Measurements from ENCODE around the genes GZF1 and CSTL1.

GRCh38 chr20:23132364-23133593, 46.7 kb upstream of the CD93 start:
- RRBS = 44% methylated on average over 1 of the region's 18 CpGs

DNA sequence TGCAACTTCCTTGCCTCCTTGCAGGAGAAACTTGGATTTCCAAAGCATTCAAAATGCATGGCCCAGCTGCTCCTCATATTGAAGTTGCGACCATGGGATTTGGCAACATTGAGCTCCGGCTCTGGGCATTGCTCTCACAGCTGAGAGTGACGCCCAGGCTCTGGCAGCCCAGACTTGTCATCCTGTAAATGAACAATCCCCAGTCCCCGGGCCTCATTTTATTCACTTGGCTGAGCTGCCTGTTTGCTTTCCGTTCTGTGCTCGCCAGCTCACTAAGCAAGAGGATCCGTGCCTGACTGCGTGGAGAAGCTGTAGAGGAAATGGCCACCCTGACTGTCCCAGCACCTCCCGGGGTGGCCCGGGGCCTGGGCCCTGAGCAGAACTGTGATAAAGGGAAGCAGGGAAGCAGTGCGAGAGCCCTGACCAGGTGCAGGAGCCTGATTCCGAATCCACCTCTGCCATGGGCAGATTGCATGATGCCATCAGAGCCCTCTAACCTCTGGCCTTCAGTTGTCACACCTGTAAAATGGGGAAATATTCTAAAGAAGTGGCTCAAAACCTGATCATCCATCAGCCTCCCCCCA, 119.6 kb upstream of the CD93 start:
- RRBS = 50% methylated on average over 1 of the region's 12 CpGs

DNA sequence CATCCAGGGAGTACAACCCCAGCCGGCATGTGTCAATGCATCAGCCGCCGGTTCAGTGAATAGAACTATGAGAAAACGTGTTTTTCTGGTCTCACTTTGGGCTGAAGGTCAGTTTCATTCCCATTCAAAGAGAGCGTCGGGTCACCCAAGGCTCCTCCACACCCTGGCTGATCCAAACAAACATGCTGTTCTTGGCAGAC, 35.5 kb upstream of the NXT1 start:
- RRBS = no CpG with 5 or more reads among the region's 6 CpGs

DNA sequence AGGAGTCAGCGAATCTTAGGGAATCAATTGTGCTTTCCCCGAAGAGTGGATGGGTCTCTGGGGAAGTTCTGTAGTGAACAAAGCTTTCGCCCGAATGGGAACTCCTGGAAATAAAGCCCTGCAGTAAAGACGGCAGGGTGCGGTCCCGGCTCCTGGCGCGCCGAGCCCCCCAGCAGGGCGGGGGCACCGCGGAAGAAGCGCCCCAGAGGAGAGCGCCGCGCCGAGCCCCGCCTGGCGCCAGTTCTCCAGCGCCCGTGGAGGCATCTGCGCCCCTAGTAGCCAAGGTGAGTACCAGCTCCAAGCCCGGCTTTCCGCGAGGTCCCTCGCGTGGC, 637 bp upstream of the GZF1 start:
- RRBS = no CpG with 5 or more reads among the region's 28 CpGs

- RRBS = under 1% methylated on average over 39 of the region's 106 CpGs
Measured at GRCh38 chr20:23361711-23362516, at the start of gene GZF1. GZF1 (plus strand) TSS chr20:23362182.

DNA sequence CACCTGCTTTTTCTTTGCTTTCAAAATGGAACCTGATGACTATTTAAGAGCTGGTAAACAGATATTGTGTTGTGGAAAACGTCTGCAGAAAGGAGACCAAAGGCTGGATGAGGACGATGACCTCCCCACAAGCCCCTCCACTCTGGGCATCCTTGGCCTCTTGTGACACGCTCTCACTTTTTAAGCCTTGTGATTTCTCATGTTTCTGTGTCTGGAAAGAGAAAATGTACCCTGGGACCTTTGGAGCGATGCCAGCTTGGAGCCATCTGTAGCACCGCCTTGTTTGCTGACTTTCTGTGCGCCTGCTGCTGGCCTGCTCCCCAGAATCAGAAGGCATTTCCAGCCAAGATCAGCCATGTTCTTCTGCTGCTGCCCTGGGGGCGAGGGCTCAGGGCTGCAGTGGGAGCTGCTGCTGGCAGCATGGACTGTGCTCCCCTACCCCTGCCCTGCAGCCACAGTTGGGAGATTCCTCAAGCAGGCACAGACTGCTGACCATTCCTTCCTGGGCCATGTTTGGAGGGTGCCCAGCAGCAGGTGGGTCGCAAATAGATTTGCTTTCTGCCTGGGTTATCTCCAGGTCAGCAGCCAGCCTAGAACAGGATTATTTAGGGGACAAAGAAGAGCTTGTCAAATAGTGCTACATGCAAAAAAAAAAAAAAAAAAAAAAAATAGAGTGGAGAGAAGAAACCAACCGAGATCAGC, 3.4 kb upstream of the CSTL1 start:
- RRBS = no CpG with 5 or more reads among the region's 9 CpGs

- RRBS = no CpG with 5 or more reads among the region's 3 CpGs
Measured at GRCh38 chr20:23439567-23439816, at the start of gene CSTL1. CSTL1 (plus strand) TSS chr20:23439685.

GRCh38 chr20:23628426-23629686, 8.9 kb downstream of the CST3 start:
- RRBS = no CpG with 5 or more reads among the region's 14 CpGs

- RRBS = no CpG with 5 or more reads among the region's 1 CpG
Measured at GRCh38 chr20:24033208-24033674, 44.7 kb upstream of the GGTLC1 start.

DNA sequence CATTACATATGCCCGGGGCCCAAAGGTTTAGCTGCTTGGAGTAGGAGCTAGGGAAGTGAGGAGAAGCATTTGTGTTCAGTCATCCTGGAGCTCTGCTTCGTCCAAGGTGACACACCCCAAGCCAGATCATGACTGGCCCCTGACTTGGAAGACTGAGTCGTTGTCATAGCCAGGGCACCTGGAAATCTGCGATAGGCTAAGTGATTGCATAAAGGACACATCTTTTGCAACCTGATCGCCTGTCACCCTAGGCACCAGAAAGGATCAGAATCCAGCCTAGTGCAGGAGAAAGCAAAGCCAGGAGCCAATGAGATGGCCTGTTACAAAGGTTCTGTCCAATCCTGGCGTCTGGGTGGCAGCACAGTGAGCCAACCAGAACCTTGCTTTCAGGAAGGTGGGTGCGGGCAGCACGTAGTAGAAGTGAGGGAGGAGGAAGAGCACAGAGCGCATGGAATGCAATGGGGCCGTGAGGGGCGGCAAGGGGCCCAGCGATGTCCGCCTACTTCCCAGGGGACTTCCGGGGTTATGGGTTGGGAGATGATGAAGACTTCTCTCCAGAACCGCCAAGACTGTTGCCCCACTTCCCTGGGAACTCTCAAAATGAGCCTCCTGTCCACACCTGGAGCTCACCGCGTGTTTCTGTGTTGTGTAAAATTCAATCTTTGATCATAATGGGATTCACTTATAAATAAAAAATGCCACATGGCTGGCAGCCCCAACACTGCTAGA, 120.5 kb upstream of the GGTLC1 start:
- RRBS = no CpG with 5 or more reads among the region's 17 CpGs

DNA sequence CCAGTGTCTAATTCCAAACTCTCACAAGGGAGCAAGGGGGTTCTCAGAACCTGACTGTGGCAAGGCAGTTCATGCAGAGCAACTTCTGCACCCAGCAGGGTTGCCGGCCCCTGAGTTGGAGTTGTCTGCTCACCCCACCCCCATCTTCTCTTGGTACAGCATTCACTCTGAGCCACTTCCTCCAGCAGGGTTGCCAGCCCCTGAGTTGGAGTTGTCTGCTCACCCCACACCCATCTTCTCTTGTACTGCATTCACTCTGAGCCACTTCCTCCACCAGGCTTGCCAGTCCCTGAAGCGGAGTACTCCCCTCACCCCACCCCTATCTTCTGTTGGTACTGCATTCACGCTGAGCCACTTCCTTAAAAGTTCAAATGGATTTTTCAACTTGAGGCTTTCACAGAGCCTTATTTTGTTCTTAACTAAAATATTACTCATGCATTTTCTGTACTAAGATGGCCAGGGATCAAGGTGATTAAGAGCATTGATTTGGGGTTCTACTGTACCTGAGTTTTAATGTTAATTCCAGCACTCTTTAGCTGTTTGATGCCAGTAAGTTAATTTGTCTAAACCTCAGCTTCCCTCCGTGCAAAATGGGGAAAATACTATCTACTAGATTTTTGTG, 79.7 kb upstream of the SYNDIG1 start:
- RRBS = no CpG with 5 or more reads among the region's 4 CpGs

GRCh38 chr20:24464971-24465552, 4.4 kb upstream of the SYNDIG1 start:
- RRBS = no CpG with 5 or more reads among the region's 3 CpGs

- RRBS = no CpG with 5 or more reads among the region's 60 CpGs
Measured at GRCh38 chr20:24470694-24471675, 1.6 kb downstream of the SYNDIG1 start.

DNA sequence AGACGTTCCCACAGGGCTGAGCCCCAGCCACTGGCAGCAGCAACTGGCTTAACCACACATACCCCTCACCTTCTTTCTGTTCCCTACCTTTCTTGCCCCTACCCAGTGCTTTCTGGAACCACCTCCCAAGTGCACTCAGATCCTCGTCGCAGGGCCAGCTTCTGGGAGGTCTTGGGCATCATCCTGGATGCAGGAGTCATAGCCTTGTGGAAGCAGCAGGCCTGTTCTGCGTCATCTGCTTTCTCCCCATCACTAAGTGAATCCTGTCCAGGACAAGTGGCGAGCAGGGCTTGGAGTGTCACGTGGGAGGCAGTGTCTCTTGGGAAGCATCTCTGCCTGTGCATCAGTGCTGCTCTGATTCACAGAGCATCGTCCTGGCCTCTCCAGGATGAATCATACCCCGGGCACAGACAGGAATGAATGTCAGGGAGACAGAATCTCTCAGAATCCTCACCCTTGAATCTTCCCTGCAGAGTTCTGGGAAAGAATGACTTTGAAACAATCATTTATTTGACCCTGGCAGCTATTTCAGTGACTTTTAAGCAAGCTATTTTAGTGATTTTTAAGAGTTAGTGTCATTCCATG, 32.7 kb downstream of the SYNDIG1 start:
- RRBS = no CpG with 5 or more reads among the region's 8 CpGs

DNA sequence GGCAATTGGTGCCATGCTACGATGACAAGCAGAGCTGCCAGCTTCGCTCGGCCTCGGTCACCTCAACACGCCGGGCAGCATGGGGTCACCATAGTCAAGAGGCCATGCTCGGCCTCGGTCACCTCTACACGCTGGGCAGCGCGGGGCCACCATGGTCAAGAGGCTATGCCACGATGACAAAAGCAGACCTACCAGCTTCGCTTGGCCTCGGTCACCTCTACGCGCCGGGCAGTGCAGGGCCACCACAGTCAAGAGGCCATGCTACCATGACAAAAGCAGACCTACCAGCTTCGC, 12.2 kb downstream of the APMAP start:
- RRBS = no CpG with 5 or more reads among the region's 18 CpGs

- RRBS = 1% methylated on average over 21 of the region's 72 CpGs
Measured at GRCh38 chr20:25056959-25057720, 799 bp downstream of the ACSS1 start.

DNA sequence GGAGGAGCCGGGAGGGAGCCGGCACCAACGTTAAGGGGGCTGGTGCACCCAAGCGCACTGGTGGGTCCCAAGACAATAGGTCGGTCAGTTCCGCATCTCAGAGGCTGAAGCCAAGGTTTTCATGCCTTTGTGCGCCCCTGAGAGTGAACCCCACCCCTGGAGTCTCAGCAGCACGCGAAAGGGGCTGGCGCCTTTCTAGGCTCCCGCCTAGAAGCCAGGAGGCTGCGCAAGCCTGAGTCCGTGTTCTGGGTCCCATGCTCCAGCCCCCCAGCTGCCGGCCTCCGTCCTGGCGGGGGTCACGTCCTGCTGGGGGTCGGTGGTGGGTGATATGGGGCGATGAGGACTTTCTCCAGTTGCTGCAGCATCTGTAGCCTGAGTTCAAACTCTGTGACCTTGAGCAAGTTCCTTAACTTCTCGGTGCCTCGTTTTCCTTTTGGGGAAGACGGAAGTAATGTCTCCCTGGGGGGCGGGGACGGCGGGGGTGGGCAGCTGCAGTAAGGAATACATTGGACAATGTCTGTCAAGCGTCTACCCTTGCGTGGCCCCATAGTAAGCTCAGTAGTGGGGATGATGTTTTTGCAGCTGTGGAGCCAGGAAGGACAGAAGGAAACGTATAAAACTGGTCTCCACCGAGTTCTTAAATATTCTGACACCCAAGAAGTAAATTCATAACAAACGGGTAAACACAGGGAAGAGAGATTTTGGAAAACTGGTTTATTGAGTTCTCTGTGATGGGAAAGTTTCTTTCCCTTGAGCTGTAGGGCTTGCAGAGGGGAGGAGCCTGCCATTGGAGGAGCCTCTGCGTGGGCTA, 812 bp upstream of the ACSS1 start:
- RRBS = no CpG with 5 or more reads among the region's 31 CpGs

DNA sequence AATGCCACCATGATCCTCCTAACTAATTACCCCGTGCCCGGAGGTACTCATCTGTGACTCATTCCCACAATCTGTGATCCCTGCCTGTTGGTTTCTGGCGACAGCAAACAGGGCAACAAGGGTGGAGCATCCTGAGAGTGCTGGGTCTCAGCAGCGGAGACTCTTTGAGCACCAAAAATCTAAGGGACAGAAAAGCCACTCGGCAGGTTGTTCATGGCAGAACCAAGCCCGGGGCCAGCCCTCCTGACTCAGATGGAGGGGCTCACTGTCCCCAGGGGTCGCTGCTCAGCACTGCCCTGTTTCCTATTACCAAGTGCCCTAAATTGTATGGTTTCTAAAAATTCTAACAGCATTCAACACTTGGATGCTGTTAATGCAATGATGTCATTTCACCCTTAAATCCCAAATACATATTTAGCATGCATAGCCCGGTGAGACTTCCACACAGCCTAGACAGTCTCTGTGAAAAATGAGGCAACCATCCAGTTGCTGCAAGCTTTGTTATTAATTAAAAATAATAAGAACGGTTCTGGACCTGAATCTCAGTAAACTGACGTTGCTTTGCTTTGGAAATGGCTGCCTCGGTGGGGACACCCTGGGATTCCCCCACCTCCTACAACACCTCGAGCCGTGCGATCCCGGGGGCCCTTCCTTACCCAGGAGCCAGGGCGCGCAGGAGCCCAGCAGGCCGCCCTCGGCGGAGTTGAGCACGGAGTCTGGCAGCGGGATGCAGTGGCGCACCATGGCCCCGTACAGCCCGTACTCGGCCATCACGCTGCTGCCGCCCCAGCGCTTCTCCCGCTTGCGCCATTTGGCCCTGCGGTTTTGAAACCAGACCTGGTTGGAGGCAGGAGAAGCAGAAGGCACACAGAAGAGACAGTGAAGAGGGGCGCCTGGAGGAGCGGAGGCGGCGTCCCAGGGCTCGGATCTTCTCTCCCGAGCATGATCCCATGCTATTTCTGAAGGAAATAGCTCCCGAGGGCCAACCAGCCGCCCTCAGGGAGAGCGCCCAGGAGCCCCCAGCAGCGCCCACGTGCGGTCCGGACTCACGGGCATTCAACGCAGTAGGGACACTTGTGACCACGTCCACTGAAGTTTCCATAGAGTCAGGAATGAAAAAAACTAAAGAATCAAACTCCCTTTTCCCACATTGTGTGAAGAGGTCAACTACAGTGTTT, 4.5 kb downstream of the VSX1 start:
- RRBS = no CpG with 5 or more reads among the region's 48 CpGs

- RRBS = no CpG with 5 or more reads among the region's 14 CpGs
Measured at GRCh38 chr20:25220728-25221351, 25.3 kb downstream of the ENTPD6 start.

DNA sequence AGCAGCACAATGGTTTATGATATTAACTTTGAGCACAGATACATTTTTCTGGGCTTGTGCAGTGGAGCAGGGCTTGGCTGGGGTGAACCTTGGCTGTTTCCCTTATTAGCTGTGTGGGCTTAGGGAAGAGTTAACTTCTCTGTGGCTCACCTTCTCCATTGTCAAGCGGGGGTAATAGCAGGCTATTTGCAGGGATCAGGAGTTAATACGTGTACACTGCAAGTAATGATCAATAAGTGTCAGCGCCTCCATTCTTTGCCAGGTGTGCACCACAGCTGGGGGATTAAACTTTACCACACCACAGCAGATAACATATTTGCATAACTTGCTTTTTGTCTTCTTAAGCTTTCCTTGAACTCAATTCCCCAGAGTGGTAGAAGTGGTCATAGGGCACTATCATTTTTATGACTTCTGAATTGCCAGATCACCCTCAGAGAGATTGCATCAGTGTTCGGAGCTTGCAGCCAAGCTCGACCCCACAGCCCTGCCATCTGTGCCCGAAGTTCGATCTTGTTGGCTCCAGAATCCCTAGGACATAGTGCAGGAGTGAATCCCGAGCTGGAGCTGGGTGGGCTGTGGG, 1.5 kb upstream of the PYGB start:
- RRBS = no CpG with 5 or more reads among the region's 8 CpGs